Endothelial cell of umbilical vein (primary cell): ENCODE results near the genes EXOSC10 and MFN2.

GRCh38 chr1:10721478-10722053 is 74.9 kb downstream of the CASZ1 start:
- PRO-cap: no peak
CAGE:
- cytosol, long polyA minus RNA: no peak
- cytosol, long polyA plus RNA: no peak
- long polyA plus RNA: no peak
- nucleus, long polyA minus RNA: no peak
- nucleus, long polyA plus RNA: no peak

DNA sequence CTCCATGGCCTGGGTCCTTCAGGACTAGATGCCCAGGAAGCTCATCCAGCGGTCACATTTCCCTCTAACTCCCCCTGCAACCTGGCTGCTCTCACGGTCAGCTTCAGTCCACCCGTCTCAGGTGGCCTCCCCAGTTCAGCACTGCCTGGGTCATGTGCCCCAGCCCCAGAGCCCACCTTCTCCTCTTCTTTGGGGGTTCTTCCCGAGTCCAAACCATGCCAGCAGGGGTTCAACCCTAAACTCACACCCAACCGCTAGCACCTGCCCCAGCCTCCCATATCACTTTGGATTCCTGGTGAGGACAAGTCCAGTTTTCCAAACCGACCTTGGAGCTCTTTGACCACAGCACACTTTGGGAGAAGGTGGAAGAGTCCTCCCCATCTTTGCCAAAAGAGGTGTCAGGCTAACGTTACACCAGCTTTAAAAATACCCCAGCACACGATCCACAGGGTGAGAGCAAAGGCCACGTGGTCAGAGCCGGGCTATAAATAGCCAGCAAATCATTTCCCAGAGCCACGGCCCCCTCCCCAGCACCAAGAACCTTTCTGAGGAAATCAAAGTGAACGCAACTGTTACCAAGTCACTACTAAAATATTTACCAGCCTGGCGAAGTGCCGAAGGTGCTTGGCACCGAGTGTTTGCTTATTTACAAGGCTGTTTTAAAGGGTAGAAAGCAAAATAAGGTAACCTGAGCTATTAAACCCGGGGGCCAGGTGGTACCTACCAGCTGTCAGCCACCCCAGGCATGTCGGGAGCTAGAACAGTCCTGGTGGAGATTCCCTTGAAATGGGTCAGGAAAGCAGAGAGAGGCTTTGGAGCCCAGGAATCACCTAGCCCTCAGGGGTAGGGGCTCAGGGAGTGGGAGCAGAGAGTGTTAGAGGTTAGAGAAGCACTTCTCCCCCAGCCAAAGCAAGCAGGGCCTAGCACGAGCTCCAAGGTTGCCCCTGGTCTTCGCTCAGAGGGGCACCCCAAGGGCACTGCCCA is 72.4 kb downstream of the CASZ1 start:
- PRO-cap: no peak
CAGE:
- cytosol, long polyA minus RNA: no peak
- cytosol, long polyA plus RNA: no peak
- long polyA plus RNA: no peak
- nucleus, long polyA minus RNA: no peak
- nucleus, long polyA plus RNA: no peak

GRCh38 chr1:10745846-10746450 is 50.5 kb downstream of the CASZ1 start:
- PRO-cap: no peak
CAGE:
- cytosol, long polyA minus RNA: no peak
- cytosol, long polyA plus RNA: no peak
- long polyA plus RNA: no peak
- nucleus, long polyA minus RNA: no peak
- nucleus, long polyA plus RNA: no peak

DNA sequence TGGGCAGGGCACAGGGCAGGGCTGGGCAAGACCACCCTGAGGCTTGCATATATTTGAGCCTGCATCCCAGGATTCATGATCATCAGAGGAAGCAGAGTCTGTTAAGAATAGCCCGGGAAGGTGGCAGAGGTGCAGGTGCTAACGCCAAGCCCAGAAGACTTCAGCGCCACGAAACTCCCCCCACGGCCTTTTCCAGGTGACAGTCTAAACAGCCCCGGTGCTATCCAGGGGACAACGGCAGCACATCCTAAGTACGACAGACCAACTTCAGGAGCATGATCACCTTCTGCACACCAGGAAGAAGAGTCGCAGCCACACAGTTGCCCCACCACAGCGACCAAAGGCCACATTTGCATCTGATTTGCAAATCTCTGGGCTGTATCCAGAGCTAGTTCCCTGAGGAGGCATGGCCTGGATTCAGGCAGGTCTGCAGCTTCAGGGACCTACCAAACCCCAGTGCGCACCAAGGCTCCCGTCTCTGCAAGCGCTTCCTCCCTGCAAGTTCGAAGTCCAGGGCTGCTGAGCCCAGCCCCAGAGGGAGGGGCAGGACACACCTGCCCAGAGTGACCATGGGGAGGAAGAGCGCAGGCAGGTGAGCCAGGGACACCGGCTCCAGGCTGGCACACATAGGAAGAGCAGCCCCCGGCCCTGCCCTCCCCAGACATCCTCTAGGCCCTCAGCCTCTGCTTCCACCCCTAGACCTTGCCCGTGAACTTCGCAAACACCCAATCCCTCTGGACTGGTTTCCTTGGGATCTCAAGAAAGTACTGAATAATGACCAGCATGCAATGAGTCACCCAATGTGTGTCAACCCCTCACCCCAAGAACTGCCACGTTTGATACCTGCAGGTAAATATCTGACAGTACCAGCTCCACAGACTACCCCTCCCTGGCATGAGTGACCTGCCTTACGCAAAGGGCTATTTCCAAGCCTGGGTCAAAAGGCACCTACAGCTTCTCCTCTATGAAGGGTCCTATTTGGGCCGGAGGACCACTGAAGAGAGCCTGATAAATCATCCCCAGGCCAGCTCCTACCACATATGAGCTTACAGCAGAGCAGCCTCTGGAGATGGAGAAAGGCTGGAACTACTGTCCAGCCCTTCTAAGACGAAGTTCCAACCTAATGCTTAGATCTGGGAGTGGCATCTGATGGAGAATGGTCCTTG is 36.9 kb downstream of the CASZ1 start:
- PRO-cap: no peak
CAGE:
- cytosol, long polyA minus RNA: no peak
- cytosol, long polyA plus RNA: no peak
- long polyA plus RNA: no peak
- nucleus, long polyA minus RNA: no peak
- nucleus, long polyA plus RNA: no peak

- PRO-cap: no peak
CAGE:
- cytosol, long polyA minus RNA: no peak
- cytosol, long polyA plus RNA: no peak
- long polyA plus RNA: no peak
- nucleus, long polyA minus RNA: no peak
- nucleus, long polyA plus RNA: no peak
Measured at GRCh38 chr1:10824900-10825291, 28.4 kb upstream of the CASZ1 start.

DNA sequence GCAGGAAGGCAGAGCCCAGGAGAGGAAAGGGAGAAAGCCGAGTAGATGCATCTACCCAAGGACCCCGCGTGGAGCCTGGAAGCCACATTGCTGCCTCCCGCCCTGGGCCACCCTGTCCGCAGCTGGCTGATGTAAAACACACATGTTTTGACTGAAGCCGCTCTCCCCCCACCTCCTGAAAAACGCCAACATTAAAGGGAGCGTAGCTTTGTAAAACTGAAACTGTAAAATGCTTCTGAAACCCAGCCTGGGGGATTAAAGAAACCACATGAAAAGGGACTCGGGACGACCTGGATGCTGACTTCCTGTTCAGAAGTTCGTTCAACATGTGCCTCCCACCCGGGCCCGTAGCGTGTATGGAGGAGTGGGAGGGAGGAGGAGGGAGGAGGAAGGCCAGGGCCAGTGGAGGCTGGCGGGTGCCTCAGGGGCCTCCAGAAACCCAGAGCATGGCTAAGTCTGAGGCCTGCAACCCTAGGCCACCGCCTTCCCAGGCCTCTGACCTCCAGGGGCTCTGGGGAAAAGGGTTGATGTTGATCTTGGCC is 41.8 kb downstream of the C1orf127 start:
- PRO-cap: no peak
CAGE:
- cytosol, long polyA minus RNA: no peak
- cytosol, long polyA plus RNA: no peak
- long polyA plus RNA: no peak
- nucleus, long polyA minus RNA: no peak
- nucleus, long polyA plus RNA: no peak

DNA sequence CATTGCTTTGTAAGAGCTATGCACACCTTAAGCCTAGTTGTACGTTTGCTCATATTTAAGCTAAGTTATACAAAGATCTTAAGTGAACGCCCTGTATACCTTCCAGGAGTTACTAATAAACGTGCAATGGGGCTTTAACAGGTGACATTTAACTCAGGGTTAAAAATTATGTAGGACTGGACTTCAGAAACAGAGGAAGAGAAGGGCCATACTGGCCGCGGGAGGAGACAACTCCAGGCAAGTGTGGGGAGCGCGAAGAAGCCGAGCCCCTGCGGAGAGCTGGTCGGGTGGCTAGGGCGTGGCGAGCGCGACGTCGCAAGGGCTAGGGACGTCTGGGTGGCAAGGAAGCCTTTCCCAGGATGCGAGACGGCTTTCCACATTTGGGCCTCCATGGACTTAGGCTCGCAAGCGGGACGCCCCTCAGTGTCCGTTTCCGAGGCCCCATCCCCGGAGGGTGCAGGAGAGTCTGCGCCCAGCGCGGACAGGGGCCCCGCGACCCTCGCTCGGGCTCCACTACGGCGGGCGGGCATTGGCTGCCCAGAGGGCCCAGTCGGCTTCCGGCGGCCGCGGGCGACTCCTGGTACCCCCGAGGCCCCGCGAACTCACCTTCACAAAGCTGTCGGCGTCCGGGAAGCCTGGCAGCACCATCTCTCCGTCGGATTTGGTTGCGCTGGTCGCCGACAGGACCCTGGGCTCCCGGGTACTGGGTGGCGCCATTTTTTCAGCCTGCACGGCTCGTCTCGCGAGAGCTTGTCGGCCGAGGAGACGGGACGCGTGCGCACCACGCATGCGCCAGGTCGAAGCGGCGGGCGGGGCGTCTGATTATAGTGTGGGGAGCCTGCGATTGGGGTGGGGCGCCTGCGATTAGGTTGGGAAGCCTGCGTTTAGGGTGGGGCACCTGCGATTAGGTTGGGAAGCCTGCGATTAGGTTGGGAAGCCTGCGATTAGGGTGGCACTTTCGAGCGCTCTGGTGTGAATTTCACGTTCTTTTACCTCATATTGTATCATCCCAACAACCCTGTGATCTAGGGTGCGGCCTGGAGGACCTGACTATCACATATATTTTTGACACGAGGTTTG is at the start of gene EXOSC10:
Gene EXOSC10, minus strand, starts transcription at position 755 of the 1,080 bp plus-strand sequence.
- PRO-cap: bidirectional peak, plus-strand start at position 318 of the sequence, minus-strand start at position 245 of the sequence; bidirectional peak, plus-strand start at position 825 of the sequence, minus-strand start at position 755 of the sequence
CAGE:
- cytosol, long polyA minus RNA: no peak
- cytosol, long polyA plus RNA: start-site peak on the minus strand centred at position 730 of the sequence, 21 bp wide, 199 and 644 reads in 2 replicates
- long polyA plus RNA: start-site peak on the minus strand centred at position 732 of the sequence, 22 bp wide, 556 and 412 reads in 2 replicates
- nucleus, long polyA minus RNA: start-site peak on the minus strand centred at position 734 of the sequence, 26 bp wide, 1,090 reads
- nucleus, long polyA plus RNA: start-site peak on the minus strand centred at position 731 of the sequence, 20 bp wide, 429 and 1,622 reads in 2 replicates

- PRO-cap: no peak
CAGE:
- cytosol, long polyA minus RNA: no peak
- cytosol, long polyA plus RNA: no peak
- long polyA plus RNA: no peak
- nucleus, long polyA minus RNA: no peak
- nucleus, long polyA plus RNA: no peak
Measured at GRCh38 chr1:11108923-11109875, 9.5 kb upstream of the EXOSC10 start.

DNA sequence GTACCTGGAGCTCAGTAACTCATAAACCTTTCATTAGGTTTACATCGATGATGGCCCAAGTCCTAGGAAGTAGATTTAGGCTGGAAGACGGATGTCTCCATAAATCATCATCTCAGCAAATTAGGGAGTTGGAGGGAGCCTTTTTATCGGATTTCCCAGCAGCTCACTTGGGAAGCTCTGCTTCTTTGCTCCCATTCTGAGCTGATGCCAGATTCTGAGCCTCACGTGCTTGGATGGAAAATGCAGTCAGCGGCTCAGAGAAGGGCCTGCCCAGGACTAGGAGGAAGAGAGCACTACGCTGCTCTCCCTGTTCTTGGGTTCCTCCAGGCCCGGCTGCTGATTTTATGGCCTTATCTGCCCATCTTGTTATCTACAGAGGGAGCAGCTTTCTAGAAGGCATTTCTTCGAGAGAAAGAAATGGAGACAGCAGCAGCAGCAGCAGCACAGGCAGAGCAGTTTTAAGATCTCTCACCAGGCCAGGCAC is 42.0 kb downstream of the UBIAD1 start:
- PRO-cap: no peak
CAGE:
- cytosol, long polyA minus RNA: no peak
- cytosol, long polyA plus RNA: no peak
- long polyA plus RNA: no peak
- nucleus, long polyA minus RNA: no peak
- nucleus, long polyA plus RNA: no peak

- PRO-cap: no peak
CAGE:
- cytosol, long polyA minus RNA: no peak
- cytosol, long polyA plus RNA: no peak
- long polyA plus RNA: no peak
- nucleus, long polyA minus RNA: no peak
- nucleus, long polyA plus RNA: no peak
Measured at GRCh38 chr1:11499373-11500434, 20.7 kb downstream of the DISP3 start.

DNA sequence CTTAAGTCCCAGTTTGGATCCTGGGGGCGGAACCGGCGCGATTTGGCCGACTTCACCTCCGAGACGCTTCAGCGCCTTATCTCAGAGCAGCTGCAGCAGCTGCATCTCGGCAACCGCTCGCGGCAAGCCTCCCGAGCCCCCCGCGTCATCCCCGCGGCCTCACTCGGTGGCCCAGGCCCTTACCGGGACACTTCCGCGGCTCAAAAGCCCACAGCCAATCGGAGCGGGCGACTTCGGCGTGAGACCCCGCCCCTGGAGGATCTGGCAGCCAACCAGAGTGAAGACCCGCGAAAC is 22.4 kb downstream of the DISP3 start:
- PRO-cap: no peak
CAGE:
- cytosol, long polyA minus RNA: no peak
- cytosol, long polyA plus RNA: no peak
- long polyA plus RNA: no peak
- nucleus, long polyA minus RNA: no peak
- nucleus, long polyA plus RNA: no peak

DNA sequence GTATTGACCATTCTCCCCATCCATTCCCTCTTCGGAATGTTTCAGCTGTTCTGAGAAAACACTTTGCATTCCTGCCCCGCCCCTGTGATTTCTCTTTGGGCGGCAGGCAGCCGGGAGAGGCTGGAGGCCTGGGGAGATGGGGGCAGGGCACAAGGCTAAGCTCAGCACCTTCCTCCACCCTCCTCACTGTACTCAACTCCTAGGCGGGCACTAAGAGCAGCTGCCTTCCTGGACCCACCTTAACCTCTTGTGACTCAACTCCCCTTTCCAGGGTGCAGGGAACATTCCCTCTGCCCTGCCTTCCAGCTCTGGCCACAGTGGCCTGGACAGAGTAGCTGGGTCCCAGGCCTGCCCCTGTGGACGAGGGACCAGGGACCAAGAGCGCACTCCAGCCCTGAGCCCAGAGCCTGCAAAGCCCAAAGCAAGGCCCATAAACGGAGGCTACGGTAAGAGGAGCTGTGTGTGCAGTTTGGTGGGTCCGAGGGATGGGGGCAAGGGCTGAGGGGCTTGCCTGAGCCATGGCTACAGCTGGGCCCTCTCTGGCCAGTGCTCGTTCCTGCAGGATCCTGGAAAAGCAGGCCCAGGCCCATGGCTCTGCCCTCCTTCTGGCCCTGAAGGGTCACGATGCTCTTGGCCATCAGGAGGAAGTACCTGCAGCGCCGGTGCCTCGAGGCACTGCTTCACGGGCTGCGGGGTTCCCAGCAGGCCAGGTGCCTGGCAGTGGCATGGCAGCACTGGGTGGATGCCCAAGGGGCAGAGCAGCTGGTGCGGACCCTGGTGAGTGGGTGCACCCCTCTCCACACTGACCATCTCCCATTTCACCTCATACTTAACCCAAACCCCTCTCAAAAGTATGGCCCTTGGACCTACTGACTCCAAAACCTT is 17.9 kb downstream of the MTHFR start:
- PRO-cap: no peak
CAGE:
- cytosol, long polyA minus RNA: no peak
- cytosol, long polyA plus RNA: no peak
- long polyA plus RNA: no peak
- nucleus, long polyA minus RNA: no peak
- nucleus, long polyA plus RNA: no peak

DNA sequence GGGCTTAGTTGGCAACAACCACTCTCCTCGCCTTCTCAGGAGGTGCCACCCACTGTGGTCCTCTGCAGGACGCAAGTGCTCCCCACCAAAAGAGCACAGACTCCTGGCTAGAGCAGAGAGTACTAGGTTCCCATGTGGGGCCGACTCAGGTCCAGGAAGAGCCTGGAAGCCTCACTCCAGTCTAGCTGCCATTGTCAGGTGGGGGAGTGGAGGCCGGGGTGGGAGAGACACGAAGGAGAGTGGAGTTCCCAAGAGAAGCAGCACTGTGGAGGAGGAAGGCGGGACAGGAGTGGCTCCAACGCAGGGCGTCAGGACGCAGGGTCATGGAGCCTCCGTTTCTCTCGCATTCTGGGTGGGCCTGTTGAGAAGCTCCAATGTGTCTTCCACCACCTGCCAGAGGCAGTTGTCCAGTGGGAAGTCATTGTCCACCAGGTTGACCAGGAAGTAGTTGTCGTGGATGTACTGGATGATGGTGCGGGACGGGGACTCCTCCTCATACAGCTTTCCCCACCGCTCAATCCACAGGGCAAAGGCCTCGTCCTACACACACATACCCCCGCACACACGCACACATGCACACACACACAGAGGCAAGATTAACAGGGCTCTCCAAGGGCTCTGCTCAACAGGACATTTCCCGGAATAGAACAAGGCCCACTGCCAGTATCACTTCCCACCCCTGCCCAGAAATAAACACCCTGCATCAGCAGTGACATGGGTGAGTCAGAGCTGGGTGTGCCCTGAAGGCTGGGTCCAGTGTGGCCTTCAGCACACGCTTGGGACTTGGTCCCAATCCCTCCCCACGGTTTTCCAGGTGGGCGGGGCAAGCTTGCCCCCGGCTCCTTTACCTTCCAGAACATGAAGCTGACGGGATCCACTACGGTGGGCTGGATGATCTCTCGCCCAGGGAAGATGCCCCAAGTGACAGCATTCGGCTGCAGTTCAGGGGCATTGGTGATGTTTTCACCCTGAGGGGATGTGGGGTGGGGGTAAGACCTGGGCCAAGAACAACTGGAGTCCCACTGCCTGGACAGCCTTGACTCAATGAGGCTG is 15.1 kb downstream of the MTHFR start:
- PRO-cap: no peak
CAGE:
- cytosol, long polyA minus RNA: no peak
- cytosol, long polyA plus RNA: no peak
- long polyA plus RNA: no peak
- nucleus, long polyA minus RNA: no peak
- nucleus, long polyA plus RNA: no peak

GRCh38 chr1:11802955-11803384 is 2.8 kb downstream of the MTHFR start:
- PRO-cap: no peak
CAGE:
- cytosol, long polyA minus RNA: no peak
- cytosol, long polyA plus RNA: no peak
- long polyA plus RNA: no peak
- nucleus, long polyA minus RNA: start-site peak on the minus strand at chr1:11803172-11803195, 18 reads
- nucleus, long polyA plus RNA: no peak

DNA sequence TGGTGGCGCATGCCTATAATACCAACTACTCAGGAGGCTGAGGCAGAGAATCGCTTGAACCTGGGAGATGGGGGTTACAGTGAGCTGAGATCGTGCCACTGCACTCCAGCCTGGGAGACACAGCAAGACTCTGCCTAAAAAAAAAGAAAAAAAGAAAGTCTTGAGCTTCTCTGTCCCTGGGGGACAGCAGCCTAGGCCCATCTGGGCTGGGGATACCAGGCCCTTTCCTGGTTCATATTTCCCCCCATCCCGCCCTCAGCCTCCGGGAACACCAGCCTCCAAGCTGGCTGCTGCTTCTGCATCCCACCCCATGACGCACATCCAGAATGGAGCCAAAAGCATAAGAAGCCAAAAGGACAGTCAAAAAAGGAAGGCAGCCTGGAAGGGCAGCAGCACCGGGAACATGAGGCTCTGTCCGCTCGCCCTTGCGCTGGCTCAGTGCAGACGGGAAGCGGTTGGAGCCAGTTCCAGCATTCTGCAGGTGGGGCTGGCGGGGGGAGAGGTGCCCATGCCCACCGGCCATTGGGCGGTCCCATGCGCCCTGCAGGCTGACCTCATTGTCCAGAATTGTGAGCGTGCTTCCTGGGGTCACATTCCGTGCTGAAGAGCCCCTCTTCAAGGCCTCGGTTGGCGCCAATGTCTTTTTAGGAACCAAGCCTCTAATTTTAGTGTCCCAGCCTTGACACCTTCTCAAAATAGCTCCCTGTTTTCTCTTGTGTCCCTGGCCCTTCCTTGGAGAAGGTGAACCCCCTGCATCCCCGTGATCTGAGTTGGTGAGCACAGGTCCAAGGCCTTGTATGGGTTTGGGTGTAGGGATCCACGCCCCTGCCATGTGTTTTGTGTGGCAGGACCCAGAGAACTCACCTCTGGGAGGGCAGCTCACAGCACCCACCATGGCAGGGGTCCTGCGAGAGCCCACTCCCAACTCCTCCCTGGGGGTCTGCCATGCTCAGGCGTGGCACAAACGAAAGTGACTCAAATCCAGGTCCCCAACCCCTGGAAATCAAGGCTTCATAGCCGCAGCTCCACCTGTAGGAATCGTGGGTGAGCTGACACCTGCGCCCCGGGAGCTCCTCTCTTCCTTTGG is 28.4 kb upstream of the NPPB start:
- PRO-cap: no peak
CAGE:
- cytosol, long polyA minus RNA: no peak
- cytosol, long polyA plus RNA: no peak
- long polyA plus RNA: no peak
- nucleus, long polyA minus RNA: no peak
- nucleus, long polyA plus RNA: no peak

- PRO-cap: unidirectional peak, plus-strand start at chr1:11908152; unidirectional peak, plus-strand start at chr1:11908217
CAGE:
- cytosol, long polyA minus RNA: no peak
- cytosol, long polyA plus RNA: no peak
- long polyA plus RNA: no peak
- nucleus, long polyA minus RNA: no peak
- nucleus, long polyA plus RNA: no peak
Measured at GRCh38 chr1:11907964-11908914, 18.0 kb downstream of the KIAA2013 start.

GRCh38 chr1:11930958-11931367 is 3.6 kb upstream of the PLOD1 start:
- PRO-cap: bidirectional peak, plus-strand start at chr1:11931273, minus-strand start at chr1:11931095
CAGE:
- cytosol, long polyA minus RNA: no peak
- cytosol, long polyA plus RNA: no peak
- long polyA plus RNA: no peak
- nucleus, long polyA minus RNA: no peak
- nucleus, long polyA plus RNA: no peak

- PRO-cap: bidirectional peak, plus-strand start at chr1:11980446, minus-strand start at chr1:11979906
CAGE:
- cytosol, long polyA minus RNA: no peak
- cytosol, long polyA plus RNA: start-site peak on the plus strand at chr1:11980230-11980318, 22 and 34 reads in 2 replicates; start-site peak on the plus strand at chr1:11980433-11980450, 315 and 387 reads in 2 replicates
- long polyA plus RNA: start-site peak on the plus strand at chr1:11980181-11980338, 19 and 41 reads in 2 replicates; start-site peak on the plus strand at chr1:11980423-11980455, 361 and 37 reads in 2 replicates
- nucleus, long polyA minus RNA: start-site peak on the plus strand at chr1:11980446-11980450, 285 reads
- nucleus, long polyA plus RNA: start-site peak on the plus strand at chr1:11980186-11980455, 173 and 402 reads in 2 replicates
Measured at GRCh38 chr1:11979376-11980546, at the start of gene MFN2. Gene MFN2, plus strand, starts transcription at chr1:11980444.

GRCh38 chr1:11989247-11990062 is 9.2 kb downstream of the MFN2 start:
- PRO-cap: no peak
CAGE:
- cytosol, long polyA minus RNA: no peak
- cytosol, long polyA plus RNA: no peak
- long polyA plus RNA: no peak
- nucleus, long polyA minus RNA: no peak
- nucleus, long polyA plus RNA: no peak

GRCh38 chr1:11998638-11999267 is 18.5 kb downstream of the MFN2 start:
- PRO-cap: no peak
CAGE:
- cytosol, long polyA minus RNA: no peak
- cytosol, long polyA plus RNA: no peak
- long polyA plus RNA: no peak
- nucleus, long polyA minus RNA: no peak
- nucleus, long polyA plus RNA: no peak